Cardiac fibroblast (primary cell): ENCODE data around the genes ODF3 and HRAS.

DNA sequence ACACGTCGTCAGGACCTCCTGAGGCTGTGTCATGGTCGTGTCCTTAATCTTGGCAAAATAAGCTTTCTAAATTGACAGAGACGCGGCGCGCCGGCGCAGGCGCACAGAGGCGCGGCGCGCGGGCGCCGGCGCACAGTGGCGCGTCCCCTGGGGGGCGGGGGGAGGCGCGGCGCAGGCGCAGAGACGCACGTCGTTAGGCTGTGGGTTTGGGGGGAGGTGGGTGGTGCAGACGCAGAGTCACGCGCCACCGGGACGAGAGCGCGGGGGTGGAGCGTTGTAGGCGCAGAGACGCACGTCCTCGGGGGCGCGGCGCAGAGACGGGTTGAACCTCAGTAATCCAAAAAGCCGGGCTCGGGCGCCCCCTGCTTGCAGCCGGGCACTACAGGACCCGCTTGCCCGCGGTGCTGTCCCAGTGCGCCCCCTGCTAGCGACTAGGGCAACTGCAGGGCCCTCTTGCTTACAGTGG is 3.5 kb upstream of the SCGB1C1 start:
- RRBS: 74% methylated on average over 16 of the region's 53 CpGs

DNA sequence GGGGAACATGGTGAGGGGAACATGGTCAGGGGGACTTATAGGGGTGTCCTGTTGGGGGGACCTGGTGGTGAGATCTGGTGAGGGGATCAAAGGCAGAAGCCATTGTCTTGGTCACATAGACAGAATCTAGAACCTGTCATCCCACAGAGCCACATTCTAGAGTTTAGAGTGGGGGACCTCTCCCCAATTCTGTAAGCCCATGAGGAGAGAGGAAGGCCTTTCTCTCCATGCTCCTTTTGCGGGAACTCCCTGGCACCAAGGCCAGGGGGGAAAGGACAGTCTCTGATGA is at the start of gene ODF3:
ODF3 (plus strand) TSS at position 177 of the 289 bp plus-strand sequence.
- RRBS: no CpG with 5 or more reads among the region's 1 CpG

- RRBS: no CpG with 5 or more reads among the region's 17 CpGs
These were observed 2.1 kb downstream of the RIC8A start for GRCh38 chr11:209553-210156.

- RRBS: no CpG with 5 or more reads among the region's 14 CpGs
These were observed 8.2 kb downstream of the RIC8A start for GRCh38 chr11:215418-216358.

DNA sequence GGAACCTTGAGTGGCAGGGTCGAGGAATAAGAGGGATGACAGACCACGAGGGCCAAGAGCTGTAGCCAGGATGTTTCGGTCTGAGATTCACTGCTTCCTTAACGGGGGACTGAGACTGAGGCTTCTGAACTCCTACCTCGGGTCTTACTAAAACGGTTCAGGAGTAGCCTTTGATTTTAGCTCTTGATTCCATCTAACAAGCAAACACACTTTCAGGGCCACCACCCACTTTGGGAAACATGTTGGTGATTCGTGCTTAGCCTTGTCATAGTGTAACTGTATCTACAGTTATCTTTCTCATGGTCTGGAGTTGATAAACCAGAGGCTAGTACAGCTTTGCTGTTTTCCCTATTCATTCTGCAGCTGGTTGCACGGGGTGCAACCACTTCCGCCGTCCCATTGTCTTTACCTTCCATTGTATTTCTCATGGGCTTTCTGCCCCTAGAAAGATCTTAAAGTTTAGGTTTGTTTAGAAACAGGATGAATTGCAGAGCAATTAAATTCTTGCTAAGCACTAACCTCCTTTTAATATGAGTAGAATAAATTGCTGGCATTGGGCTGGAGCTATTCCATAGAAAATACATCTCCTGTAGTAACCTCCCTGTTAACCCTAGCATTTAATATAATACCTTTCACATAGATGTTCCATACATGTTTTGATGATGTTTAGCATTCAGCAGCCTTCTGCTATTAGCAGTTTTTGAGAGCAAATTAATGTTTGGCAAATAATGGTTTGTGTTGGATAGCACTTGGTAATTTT is 709 bp downstream of the PSMD13 start:
- RRBS: no CpG with 5 or more reads among the region's 10 CpGs

GRCh38 chr11:269104-269938 is 8.9 kb upstream of the NLRP6 start:
- RRBS: no CpG with 5 or more reads among the region's 21 CpGs

DNA sequence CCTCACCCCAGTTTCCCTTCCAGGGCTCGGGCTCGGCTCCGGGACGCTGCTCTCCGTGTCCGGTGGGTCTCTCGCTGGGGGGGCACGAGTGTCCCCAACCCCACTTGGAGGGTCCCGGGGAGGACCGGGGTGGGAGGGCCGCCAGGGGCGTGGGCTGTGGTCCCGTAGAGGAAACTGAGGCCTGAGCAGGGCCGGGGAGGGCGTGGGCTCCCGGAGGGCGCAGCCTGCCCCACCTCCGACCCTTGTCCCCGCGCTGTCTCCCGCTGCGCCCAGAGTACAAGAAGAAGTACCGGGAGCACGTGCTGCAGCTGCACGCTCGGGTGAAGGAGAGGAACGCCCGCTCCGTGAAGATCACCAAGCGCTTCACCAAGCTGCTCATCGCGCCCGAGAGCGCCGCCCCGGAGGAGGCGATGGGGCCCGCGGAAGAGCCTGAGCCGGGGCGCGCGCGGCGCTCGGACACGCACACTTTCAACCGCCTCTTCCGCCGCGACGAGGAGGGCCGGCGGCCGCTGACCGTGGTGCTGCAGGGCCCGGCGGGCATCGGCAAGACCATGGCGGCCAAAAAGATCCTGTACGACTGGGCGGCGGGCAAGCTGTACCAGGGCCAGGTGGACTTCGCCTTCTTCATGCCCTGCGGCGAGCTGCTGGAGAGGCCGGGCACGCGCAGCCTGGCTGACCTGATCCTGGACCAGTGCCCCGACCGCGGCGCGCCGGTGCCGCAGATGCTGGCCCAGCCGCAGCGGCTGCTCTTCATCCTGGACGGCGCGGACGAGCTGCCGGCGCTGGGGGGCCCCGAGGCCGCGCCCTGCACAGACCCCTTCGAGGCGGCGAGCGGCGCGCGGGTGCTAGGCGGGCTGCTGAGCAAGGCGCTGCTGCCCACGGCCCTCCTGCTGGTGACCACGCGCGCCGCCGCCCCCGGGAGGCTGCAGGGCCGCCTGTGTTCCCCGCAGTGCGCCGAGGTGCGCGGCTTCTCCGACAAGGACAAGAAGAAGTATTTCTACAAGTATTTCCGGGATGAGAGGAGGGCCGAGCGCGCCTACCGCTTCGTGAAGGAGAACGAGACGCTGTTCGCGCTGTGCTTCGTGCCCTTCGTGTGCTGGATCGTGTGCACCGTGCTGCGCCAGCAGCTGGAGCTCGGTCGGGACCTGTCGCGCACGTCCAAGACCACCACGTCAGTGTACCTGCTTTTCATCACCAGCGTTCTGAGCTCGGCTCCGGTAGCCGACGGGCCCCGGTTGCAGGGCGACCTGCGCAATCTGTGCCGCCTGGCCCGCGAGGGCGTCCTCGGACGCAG is 2.1 kb downstream of the NLRP6 start:
- RRBS: 7% methylated on average over 50 of the region's 145 CpGs

GRCh38 chr11:291402-292170 is 2.7 kb downstream of the PGGHG start:
- RRBS: 65% methylated on average over 11 of the region's 41 CpGs

DNA sequence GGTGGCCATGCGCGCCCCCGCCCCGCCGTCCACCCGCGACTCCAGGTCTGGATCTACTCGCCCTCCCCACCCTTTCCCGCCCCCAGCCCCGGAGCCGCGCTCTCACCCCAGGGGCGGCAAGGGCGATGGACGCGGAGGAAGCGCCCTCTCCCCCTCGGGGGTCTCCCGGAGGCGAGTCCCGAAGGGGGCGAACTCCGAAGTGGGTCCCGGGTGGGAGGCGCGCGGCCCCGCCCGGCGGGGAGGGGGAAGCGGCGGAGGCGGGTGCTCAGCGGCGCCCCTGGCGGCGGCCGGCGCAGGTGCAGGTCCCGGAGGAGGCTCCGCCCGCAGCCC is 2.9 kb upstream of the IFITM1 start:
- RRBS: no CpG with 5 or more reads among the region's 42 CpGs

- RRBS: no CpG with 5 or more reads among the region's 4 CpGs
These were observed 364 bp upstream of the IFITM1 start for GRCh38 chr11:313564-313787.

DNA sequence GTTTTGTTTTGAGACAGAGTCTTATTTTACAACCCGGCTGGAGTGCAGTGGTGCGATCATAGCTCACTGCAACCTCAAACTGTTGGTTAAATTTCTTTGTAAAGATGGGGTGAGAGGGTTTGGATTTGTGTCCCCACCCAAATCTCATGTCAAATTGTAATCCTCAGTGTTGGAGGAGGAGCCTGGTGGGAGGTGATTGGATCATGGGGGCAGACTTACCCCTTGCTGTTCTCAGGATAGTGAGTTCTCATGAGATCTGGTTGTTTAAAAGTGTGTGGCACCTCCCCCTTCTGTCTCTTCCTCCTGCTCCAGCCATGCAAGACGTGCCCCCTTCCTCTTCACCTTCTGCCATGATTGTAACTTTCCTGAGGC is 20.7 kb upstream of the IFITM3 start:
- RRBS: no CpG with 5 or more reads among the region's 3 CpGs

GRCh38 chr11:350088-351468 is 18.7 kb upstream of the B4GALNT4 start:
- RRBS: no CpG with 5 or more reads among the region's 36 CpGs

DNA sequence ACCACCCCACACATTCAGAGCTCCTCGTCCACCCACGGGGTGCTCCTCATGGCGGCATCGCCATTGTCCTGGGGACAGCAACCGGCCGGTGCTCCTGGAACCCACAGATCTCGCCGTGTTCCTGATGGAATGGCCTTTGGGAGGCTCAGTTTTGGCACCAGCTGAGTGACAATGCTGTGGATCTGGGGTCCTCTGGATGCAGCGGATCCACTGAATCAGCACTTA is 4.2 kb upstream of the B4GALNT4 start:
- RRBS: no CpG with 5 or more reads among the region's 9 CpGs

DNA sequence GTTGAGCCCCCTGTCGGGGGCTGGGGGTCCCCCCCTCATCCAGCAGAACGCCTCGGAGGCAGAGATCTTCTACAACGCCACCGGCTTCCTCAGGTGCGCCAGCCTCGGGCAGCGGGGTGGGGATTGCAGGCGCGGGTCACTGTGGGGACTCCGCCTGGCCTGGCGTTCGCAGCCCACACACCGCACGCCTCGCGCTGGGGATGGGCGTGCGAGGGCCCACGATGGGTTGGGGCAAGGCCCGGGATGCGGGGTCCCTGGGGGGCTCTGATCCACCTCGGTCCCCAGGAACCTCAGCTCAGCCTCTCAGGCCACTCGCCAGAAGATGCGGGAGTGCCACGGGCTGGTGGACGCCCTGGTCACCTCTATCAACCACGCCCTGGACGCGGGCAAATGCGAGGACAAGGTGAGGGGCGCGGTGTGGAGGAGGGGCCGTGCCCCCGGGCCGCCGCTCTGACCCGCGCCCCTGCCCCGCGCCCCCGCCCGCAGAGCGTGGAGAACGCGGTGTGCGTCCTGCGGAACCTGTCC is 6.1 kb downstream of the PKP3 start:
- RRBS: no CpG with 5 or more reads among the region's 48 CpGs

DNA sequence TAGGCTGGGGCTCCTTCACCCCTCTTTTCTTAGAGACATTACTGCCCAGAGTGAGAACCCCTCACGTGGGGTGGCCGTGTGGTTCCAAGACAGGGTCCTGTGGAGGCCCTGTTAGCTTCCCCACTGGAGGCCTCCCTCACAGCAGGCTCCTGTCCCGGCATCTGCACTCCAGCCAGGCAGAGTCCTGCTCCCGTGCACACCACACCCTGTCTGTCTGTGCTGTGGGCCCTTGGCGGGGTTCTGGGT is 5.1 kb downstream of the PTDSS2 start:
- RRBS: no CpG with 5 or more reads among the region's 5 CpGs

GRCh38 chr11:535159-536095 is at the start of gene HRAS:
Gene HRAS, minus strand, starts transcription at chr11:535576.
- RRBS: 1% methylated on average over 59 of the region's 138 CpGs

- RRBS: no CpG with 5 or more reads among the region's 32 CpGs
These were observed 9.4 kb downstream of the IRF7 start for GRCh38 chr11:606016-607015.

GRCh38 chr11:620014-620549 is 4.3 kb upstream of the IRF7 start:
- RRBS: no CpG with 5 or more reads among the region's 17 CpGs

DNA sequence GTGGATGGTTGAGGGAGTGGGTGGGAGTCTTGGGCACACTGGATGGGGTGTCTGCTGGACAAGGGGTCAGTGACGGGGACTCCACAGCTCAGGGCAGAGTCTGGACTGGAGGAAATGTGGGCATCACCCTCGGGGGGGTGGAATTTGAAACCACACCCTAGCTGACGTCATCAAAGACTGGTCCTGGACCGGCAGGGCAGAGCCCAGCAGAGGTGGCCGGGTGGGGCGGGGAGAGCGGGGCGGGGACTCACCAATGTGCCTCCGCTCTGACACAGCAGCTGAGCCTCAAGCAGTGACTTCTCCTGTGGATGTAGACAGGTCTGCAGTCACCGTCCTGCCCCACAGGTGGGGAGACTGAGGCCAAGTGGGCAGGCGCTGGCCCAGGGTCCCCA is 797 bp downstream of the CDHR5 start:
- RRBS: no CpG with 5 or more reads among the region's 11 CpGs

DNA sequence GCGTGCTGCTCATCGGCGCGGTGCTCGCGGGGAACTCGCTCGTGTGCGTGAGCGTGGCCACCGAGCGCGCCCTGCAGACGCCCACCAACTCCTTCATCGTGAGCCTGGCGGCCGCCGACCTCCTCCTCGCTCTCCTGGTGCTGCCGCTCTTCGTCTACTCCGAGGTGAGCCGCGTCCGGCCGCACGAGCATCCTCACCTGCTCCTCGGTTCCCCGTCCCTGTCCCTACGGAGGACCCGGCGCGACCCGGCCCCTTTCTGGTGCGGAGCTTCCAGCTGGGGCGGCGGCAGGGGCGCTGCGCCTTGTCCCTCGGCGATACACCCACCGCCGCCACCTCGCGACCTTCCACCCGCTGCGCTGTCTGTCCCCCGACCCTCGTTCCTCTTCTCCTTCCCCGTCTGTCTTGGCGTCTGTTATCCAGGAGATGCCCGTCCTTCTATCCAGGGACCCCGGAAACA is 385 bp downstream of the DRD4 start:
- RRBS: 6% methylated on average over 7 of the region's 53 CpGs